Bronchial lymph node (tissue), 1 donor: ENCODE measurements around the genes AFDN and SMOC2.

- PRO-cap, result no peak
Measured at GRCh38 chr6:167700186-167700593, 126.5 kb upstream of the AFDN start.

DNA sequence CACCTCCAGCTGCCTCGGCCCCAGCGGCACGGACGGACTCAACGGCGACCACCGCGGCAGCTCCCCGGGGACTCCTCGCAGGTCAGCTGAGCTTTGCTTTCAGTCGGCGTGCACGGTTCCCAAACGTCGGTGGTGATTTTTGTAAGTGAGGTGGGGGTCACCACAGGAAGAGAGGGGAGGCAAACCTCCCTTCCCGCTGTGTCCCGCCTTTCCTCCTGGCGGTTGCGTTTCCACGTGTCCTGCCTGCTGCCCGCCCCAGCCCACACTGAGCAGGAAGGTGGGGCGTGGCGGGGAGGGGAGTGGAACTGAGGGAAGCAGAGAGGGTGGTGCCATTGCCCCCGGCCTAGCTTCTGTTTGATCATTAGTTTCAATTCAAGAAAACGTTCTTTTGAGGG, 30.1 kb upstream of the AFDN start:
- PRO-cap, result unidirectional peak, minus-strand start at position 267 of the sequence

DNA sequence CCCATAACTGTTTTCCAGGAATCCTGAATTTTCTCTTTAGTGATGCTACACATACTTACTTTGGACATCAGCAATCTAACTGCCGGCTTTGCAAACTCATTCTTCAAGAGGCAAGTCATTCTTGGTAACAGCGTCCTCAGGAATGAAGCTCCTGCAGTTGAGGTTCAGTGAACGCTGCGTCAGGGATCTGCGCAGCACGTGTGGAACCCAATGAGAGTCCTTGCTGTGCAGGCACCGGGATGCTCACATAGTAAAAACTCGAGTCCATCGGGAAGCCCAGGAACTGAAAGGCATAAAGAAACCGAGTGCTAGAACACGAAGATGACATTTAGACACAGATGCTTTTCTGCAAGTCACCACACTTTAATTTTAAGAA, 2.2 kb upstream of the AFDN start:
- PRO-cap, result no peak

- PRO-cap, result bidirectional peak, plus-strand start at chr6:167826880, minus-strand start at chr6:167826585
Measured at GRCh38 chr6:167826243-167827346, at the start of gene AFDN. Gene AFDN, plus strand, starts transcription at chr6:167826911.

- PRO-cap, result no peak
Measured at GRCh38 chr6:167832880-167833517, 6.3 kb downstream of the AFDN start.

- PRO-cap, result no peak
Measured at GRCh38 chr6:167855359-167856389, 29.0 kb downstream of the AFDN start.

- PRO-cap, result no peak
Measured at GRCh38 chr6:167937890-167938751, 59.4 kb upstream of the KIF25 start.

GRCh38 chr6:167942909-167943535, 54.4 kb upstream of the KIF25 start:
- PRO-cap, result no peak

- PRO-cap, result no peak
Measured at GRCh38 chr6:167973252-167973941, 24.1 kb upstream of the KIF25 start.

DNA sequence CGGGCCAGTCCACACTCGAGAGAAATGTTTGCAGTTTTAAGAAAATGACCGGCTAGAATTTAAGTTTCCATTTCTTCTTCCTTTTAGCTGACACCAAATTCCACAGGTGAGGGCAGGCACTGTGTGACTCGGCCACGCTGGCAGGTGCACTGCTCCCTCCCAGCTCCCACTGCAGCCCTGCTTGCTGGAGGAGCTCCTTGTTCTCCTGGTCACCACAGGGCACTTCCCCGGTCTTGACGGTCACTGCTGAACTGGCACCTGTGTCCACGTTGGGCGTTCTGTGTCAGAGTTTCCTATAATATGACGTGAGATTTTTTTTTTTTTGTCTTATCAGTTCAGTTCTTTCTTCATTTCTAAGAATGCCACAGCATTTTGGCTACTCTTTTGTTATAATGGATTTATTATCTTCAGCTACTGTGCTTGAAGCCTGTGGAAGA, 3.6 kb upstream of the KIF25 start:
- PRO-cap, result no peak

DNA sequence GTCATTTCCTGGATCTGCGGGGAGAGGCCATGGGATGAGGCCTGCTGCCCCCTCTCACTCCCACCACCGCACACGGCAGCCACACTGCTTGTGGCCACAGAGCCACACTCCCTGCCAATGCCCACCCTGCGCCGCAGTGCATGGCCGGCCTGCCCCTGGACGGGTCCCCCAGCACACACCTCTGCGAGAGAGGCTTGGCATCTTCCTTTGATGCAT, 21.8 kb downstream of the FRMD1 start:
- PRO-cap, result no peak

DNA sequence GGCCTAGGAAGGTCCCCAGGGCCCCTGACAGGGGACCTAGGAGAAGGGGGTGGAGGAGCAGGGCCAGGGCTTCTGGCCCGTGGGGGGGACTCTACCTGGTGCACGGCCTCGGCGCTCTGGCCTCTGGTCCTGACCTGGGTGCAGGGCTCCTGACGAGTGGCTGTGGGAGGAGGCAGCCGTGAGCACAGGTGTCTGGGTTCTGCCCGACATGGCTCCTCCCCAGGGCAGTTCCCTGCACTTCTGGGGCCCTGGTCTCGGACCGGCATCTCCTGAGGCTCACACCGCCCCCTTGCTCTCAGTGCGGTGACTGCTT, 20.0 kb downstream of the FRMD1 start:
- PRO-cap, result no peak

DNA sequence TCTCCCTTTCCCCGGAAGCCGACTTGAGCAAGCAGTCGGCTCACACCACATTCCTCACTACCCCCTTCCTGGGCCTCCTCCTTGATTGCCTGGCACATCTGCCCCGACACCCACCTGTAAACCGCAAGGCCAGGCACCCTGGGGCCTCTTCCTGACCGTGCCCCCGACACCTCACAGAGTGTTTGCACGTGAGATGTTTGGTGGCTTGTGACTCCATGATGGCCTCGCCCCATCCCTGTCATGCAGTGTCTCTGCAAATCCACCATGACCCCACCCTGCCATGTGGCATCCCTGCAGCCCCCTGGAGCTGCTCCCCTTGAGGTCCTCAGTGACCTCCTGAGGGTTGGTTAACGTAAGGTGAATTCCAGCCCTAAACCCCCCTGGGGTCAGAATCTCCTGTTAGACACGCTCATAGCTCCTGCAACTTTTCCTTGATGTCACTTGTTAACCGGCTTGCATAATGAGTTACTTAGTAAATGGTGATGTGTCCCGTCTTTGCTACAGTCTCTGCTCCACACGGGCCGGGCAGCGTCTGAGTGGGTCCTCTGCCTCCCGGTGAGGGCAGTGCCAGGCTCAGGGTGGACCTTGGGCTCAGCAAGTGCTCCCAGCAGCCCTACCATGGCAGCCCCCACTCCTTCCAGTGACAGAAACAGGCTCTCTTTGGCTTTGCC, 116.0 kb upstream of the FRMD1 start:
- PRO-cap, result no peak

GRCh38 chr6:168221927-168222237, 97.7 kb downstream of the DACT2 start:
- PRO-cap, result no peak

DNA sequence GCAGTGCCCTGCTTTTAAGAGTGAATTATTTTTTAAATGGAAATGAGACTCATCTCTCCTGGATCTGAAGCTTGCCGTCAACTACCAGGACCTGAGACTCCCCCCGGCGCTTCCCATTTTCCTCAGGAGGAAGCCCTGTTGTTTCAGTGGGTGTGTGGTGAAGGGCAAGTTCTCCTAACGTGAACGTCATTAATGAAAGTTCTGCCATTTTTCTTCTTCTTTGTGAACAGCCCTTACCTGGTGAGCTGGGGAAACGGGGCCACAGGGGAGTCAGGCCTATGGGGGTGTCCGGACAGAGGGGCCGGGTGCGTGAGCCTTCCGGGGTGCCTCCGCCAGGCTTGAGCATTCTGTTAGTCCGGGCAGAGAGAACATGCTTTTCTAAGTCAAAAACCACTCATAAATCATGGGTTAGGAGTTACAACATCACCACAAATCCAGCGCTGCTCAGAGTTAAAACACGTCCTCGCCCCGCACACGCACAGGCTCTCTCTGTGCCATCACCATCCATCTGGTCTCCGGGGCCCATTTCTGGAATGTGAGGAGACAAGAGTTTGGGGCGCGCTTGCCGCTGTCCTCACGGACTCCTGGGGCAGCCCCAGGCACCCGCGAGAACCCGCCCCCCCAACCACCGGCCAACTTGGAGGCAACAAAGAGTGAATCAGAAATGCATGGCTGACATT, 56.5 kb upstream of the SMOC2 start:
- PRO-cap, result no peak

DNA sequence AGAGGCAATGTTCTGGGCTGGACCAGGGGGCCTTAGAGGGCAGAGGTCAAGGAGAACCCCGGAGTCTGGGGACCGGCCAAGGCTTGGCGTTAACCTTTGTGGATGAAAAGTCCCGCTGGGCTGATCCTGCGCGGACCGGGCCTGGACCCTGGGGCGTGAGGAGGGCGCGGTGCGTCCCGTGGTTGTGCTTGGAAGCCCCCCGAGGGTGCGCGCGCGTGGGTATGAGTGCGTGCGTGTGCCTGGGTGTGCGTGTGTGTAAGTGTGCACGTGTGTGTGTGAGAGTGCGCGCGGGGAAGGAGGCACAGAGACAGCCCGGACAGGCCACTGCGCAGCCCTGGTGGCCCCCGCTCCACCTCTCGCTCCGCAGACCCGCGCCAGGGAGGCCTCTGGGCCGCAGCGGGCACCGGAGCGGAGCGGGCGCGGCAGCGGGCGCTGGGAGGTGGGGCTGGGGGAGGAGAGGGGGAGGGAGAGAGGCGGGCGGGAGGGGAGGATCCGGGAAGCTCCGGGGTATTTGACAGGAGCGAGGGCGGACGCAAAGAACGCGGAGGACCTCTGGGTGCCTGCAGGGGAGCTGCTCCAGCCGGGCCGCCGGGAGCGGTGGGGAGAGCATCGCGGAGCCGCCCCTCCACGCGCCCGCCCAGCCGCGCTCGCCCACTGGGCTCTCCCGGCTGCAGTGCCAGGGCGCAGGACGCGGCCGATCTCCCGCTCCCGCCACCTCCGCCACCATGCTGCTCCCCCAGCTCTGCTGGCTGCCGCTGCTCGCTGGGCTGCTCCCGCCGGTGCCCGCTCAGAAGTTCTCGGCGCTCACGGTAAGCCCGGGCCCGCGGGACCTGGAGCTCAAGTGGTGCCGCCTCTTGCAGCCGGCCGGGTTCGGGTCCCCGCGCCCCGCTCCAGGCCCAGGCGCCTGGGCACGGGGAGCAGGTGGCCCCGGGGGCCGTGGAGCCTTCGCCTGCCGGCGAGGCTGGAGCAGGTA, at the start of gene SMOC2:
Gene SMOC2 (plus strand): TSS at position 539 of the 973 bp plus-strand sequence.
- PRO-cap, result bidirectional peak, plus-strand start at position 579 of the sequence, minus-strand start at position 363 of the sequence

DNA sequence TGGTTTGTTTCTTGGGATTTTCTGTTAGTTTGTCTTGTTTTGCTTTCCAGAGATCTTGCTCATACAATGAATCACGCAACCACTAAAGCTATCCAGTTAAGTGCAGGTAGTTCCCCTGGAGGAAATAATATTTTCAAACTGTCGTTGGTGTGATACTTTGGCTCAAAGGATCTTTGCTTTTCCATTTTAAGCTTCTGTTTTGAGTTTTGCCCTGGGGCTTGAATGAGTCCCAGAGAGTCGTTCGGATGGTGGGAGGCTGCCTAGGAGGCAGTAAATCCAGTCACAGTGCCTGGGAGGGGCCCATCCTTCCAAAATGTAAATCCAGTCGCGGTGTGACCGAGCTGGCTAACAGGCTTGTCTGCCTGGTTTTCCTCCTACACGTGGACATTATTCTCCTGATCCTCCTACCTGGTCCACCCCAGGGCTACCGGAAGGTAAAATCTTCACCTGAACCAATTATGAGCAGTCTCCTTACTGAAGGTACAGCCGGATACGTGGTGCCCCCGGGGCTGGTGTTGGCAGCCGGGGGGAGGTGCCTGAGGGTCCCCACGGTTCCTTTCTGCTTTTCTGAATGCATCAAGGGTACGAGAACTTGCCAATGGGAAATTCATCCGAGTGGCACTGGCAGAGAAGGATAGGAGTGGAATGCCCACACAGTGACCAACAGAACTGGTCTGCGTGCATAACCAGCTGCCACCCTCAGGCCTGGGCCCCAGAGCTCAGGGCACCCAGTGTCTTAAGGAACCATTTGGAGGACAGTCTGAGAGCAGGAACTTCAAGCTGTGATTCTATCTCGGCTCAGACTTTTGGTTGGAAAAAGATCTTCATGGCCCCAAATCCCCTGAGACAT, 226.1 kb downstream of the SMOC2 start:
- PRO-cap, result no peak

GRCh38 chr6:168686248-168686745, 245.3 kb downstream of the SMOC2 start:
- PRO-cap, result no peak

- PRO-cap, result unidirectional peak, plus-strand start at chr6:169290260
Measured at GRCh38 chr6:169289864-169290558, 36.4 kb upstream of the THBS2 start.

GRCh38 chr6:169529869-169530245, 172.0 kb downstream of the WDR27 start:
- PRO-cap, result no peak